SP-49 (cell line): ENCODE data around the genes MEOX1, MPP2 and HDAC5.

DNA sequence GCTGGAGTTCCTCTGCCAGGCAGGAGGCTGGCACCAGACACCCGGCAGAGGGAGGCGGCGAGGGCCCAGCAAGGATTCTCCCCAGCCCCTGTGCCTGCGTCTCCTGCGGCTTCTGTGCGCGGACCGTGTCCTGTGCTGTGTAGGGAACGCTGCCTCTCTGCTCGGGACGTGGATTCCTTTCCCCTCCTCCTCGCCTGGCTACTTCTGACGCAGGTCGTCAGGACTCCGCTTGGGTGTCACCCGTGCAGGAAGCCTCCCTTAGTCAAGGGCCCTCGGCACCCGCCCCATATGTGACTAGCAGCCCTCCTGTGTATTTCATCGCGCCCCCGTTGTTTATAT, 18.0 kb upstream of the CCDC200 start:
- PRO-cap = no peak

DNA sequence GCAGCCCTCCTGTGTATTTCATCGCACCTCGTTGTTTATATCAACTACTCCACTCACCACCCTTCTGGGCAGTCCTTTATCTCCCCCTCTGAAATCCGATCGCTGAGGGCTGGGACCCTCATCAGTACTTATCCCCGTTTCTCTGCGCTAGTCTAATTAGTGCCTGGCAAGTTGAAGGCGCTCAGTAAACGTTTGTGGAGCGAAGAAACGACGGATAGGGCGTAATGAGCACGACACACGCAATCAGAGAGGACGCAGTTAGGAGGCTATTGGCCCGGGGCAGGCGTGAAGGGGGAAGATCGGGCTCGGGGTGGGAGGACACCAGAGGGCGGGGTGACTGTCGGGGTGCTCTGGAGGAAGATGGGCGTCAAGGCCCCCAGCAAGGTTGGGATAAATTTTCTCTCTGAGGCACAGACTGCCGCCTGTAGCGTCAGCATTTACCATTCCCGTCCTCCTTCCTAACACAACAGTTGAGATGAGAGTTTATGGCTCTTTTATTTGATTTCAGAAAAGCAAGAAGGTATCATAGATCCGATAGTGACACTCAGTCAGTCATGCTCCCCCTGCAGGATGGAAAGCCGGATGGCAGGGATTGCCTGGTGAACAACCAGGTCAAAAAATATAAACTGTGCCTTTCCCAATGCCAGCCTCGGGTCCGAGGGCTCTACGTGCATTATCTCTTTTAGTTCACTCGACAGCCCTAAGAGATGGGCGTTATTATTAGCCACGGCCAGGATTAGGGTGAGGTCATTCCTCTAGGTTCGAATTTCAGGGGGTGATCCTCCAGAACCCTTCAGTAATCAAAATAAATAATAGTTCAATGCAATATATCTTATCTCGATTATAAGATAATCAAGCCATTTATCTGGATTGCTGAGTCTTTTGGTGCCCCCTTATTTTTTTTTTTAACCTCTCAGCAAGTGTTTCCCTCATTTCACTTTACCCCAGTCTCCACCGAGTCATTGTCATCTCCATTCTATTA, 9.5 kb upstream of the ARL4D start:
- PRO-cap = bidirectional peak, plus-strand start at position 336 of the sequence, minus-strand start at position 161 of the sequence; unidirectional peak, minus-strand start at position 468 of the sequence

DNA sequence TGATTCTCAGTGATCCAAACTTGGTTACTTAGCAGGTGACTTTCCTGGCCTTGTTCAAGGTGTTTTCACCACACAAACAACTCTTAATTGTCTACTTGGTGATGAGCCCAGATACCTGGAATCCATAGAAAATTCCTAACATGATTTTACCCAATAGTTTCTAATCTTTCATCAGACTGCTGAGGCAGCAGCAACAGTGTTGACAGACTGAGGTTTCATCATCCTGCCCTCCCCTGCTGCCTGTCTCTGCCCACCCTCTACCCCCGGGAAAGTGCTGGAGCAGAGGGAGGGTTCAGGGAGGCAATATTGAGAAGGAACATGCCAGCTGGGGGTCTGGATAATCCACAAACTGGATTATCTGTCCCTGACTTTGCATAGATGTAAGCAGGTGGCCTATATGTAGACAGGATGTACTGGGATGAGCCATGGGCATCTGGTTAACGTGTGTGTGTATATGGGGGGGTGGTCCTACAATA, 10.9 kb downstream of the ARL4D start:
- PRO-cap = no peak

- PRO-cap = no peak
Observed at GRCh38 chr17:43544487-43544909, 1.6 kb downstream of the ETV4 start.

- PRO-cap = no peak
Observed at GRCh38 chr17:43574249-43574616, 28.1 kb upstream of the ETV4 start.

DNA sequence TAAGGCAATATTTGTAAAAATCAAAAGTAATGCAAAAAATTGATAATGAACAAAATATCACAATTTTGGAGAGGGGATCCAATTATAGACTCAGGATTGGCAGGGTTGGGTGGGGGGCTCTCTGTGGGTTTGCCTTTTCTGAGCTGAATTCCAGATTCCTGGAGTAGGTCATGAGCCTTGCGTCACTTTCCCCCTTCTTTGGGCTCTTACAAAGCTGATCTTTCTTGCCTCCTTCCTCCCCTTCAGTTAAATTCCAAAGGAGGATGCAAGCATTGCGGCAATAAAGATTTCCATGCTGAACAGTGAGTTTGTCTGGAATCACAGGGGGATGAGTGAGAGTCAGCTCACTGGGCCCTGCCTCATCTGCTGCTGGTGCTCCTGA, 3.2 kb downstream of the MEOX1 start:
- PRO-cap = no peak

- PRO-cap = no peak
Observed at GRCh38 chr17:43659599-43660163, 2.0 kb downstream of the MEOX1 start.

DNA sequence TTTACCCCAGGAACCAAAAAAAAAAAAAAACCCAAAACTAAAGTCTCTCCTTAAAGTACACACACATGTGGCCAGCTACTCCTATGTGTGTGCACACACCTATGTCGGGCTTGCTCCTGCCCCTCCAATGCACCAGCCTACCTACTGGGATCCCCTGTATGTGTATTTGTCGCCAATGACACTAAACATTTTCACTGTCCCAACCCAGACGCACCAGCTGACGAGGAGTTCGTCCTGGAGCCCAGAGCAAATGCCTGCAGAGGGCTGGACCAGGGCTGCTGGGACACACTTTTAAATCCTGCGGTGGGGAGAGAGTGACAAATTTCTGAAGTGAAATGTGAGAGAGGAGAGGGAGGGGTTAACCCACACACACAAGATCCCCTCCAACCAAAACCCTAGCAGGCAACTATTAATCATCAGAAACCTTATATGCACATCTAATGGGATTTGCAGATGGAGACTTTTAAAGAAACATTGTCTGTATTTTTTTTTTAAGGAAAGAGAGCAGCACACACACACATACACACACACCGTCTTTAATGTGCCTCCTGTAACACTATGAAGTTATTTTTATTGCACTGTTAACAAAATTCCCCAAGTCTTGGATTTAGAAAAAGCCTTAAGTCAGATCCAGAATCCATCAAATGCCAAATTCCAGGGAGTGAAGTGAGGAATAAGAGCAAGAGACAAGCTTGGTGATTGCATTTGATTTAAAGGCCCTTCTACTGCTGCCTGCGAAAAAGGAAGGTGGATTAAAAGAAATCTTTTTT, at the start of gene MEOX1:
MEOX1 (minus strand) TSS at position 266 of the 770 bp plus-strand sequence.
- PRO-cap = no peak

- PRO-cap = no peak
Observed at GRCh38 chr17:43823982-43824691, 8.8 kb downstream of the MPP3 start.

DNA sequence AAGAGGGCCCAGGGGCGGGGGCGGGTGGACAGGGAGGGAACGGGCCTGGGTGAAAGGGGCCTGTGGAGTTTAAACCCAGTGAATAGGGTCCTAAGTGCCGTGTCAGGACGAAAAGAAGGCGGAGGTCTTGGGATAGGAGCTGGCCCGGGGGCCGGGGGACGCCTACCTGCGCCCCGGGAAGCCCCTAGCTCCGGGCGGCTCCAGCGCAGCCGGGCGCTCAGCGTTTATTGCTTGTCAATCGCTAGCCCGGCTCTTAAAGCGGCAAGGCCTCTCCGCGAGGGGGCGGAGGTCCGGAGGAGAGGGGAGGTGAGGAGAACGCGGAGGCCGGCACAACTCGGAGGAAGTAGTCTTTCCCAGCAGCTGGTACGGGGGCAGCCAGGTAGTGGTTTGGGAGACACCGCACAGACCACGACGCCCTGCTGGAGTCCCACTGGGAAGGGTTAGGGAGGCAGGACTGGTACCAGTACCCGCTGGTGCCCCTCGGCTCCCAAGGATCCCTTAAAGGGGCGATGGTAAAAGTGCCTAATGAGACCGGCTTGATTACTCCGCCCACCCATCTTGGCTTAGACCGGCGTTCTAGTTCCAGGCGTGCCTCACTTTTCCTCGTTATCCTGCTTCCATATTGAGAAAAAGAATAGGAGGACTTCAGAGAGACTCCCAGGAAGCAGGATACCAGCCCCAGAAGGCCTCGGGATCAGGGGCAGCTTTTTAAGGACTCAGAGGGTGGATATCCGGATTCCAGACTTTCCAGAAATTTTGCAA, at the start of gene MPP2:
MPP2 (minus strand) TSS at position 229 of the 762 bp plus-strand sequence.
- PRO-cap = no peak

DNA sequence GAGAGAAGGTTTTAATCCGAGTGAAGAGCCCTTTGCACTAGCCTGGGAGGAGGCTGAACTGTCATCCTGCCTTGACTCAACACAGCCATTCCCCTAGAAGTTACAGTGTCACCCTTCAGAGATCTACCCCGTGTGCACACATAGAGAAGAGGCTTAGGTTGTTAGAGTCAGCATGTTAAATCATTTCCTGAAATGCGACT, 14.4 kb downstream of the PPY start:
- PRO-cap = no peak

GRCh38 chr17:44108633-44109508, 14.6 kb downstream of the HDAC5 start:
- PRO-cap = no peak

DNA sequence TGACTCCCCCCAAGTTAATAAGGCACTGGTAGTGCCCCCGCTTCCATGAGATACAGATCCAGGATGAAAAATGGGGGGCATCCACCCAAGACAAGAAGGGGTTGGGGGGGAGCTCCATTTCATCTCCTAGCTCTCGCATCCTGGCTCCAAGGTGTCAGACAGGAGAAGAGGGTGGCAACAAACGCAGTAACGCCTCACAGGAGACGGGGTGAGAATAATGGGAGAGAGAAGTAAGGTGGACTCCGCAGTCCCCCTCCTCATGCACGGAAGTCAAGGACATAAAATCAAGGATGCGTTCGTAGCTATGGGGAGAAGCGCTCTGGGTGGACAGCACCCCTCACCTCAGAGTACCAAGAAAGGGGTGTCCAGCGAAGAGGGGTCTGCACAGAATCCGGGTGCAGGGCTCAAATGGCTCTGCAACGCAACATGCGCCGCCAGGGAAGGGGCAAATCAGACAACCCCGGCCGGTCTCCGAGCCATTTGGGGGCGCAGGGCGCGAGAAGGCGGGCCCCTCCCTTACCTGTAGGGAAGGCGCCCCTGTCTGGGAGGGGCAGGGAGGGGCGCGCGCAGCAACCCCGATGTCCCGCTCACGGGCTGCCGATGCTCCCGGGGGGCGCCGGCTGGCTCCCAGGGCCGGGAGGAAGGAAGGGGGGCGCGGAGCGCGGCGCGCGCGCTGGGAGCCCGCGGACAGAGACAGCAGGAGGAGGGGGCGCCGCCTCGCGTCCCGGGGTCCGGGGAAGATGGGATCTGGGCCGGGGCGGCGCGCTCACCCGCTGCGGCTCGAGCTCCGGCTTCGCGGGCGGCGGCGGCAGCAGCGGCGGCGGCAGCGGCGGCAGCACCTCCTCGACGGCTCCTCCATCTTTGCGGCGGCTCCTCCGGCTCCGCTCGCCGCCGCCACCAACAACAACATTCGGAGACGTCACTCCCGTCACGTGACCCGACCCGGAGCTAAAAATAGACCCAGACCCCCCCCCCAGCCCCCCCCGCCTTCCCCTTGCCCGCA, at the start of gene HDAC5:
HDAC5 (minus strand) TSS at position 908 of the 1,003 bp plus-strand sequence.
- PRO-cap = bidirectional peak, plus-strand start outside the sequence, minus-strand start at position 905 of the sequence

GRCh38 chr17:44191362-44191984, 4.7 kb downstream of the TMUB2 start:
- PRO-cap = no peak

GRCh38 chr17:44193469-44194339, 6.0 kb downstream of the ATXN7L3 start:
- PRO-cap = no peak

DNA sequence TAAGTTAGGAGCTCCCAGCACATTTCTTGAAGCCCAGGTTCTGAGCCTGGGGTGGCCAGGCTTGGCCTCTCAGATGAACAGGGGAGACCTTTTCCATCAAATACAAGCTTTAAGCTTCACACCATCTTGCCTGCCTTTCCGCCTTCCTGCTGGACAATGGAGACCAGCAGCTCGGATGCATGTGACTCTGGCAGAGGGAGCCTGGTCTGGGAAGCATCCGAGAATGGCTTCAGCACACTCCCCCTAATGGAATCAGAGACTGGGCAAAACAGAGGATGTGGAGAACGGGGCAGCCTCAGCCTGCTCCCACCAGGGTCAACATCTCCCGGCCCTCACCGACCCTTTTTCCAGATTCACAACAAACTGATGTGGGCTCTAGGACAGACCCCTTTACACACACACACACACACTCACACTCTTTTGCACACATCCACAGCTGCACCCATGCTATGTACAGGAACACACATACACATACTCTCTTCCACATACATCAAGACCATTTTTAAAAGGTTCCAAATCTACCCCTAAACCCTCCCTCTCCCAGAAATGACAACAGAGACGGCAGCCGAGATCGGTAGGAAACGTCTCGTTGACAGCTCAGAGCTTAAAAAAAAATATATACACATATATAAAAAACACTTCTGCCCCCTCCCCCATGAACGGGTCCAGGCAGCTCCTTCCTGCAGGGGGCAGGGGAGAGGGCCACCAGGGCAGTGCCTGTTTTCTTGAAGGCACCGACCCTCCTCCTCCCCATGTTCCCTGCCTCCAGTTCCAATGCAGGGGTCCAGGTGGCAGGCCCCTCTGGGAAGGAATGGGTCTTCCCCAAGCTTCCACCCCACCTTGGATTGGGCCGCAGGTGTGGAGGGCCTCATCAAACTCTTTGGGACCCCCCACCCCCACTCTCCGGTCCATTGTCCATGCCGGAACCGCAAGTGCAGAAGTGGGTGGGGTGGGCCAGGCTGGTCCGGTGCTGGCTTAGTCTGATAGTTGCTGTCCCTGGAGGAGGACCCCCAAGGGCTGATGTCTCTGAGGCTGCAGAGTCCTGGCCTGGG, 6.7 kb upstream of the ATXN7L3 start:
- PRO-cap = no peak

- PRO-cap = bidirectional peak, plus-strand start at chr17:44210682, minus-strand start at chr17:44210436
Observed at GRCh38 chr17:44210039-44211074, 9.1 kb downstream of the UBTF start.

- PRO-cap = no peak
Observed at GRCh38 chr17:44222022-44222926, 2.8 kb upstream of the UBTF start.

DNA sequence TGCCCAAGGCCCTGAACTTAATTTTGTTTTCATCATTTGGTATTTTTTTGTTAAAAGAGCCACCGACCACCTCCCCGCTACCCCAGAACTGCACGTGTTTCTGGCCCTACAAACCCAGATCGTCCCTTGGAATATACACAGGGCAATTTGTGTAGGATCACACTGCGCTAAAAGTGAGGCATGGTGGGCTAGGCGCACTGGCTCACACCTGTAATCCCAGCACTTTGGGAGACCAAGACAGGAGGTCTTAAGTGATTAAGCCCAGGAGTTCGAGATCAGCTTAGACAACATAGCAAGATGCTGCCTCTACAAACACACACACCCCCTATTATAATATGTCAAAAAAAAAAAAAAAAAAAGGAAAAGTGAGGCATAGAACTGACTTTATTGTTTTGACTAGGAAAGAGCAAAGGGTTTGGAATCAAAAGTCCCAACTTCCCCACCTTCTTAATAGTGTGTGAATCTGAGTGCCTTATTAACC, 3.5 kb upstream of the UBTF start:
- PRO-cap = no peak

DNA sequence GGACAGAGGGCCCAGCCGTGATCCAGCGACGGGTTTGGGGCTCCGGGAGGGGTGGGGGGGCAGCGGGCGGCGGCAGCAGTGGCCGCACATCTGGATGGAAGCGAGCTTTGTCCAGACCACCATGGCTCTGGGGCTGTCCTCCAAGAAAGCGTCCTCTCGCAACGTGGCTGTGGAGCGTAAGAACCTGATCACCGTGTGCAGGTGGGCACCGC, 244 bp downstream of the RUNDC3A start:
- PRO-cap = no peak